ENCODE measurements around a stretch of chr12.

GRCh38 chr12:121048414-121048828, 9.4 kb upstream of the OASL start:
- RAMPAGE, long total RNA, result no peak
- RRBS, result no CpG with 5 or more reads among the region's 7 CpGs

- RAMPAGE, long total RNA, result no peak
- RRBS, result no CpG with 5 or more reads among the region's 6 CpGs
These were observed 9.3 kb downstream of the P2RX4 start for GRCh38 chr12:121219172-121219623.

DNA sequence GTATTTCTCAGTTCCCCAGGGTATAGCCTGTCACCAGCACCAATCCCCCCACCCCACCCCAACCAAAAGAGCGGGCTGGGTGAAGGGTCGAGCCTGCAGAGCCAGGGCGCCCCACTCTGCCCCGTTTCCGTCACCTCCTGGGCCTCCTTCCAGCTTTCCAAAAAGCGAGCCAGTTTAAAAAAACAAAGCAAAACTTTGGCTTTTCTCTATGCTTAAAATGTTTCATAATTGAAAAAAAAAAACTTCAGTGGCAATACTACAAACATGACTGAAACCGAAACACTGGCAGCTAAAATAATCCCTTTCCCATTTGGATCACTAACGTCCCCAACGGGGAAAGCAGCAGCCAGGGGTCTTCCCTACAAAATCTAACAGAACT, 7.5 kb downstream of the CAMKK2 start:
- RAMPAGE, long total RNA, result no peak
- RRBS, result no CpG with 5 or more reads among the region's 9 CpGs

DNA sequence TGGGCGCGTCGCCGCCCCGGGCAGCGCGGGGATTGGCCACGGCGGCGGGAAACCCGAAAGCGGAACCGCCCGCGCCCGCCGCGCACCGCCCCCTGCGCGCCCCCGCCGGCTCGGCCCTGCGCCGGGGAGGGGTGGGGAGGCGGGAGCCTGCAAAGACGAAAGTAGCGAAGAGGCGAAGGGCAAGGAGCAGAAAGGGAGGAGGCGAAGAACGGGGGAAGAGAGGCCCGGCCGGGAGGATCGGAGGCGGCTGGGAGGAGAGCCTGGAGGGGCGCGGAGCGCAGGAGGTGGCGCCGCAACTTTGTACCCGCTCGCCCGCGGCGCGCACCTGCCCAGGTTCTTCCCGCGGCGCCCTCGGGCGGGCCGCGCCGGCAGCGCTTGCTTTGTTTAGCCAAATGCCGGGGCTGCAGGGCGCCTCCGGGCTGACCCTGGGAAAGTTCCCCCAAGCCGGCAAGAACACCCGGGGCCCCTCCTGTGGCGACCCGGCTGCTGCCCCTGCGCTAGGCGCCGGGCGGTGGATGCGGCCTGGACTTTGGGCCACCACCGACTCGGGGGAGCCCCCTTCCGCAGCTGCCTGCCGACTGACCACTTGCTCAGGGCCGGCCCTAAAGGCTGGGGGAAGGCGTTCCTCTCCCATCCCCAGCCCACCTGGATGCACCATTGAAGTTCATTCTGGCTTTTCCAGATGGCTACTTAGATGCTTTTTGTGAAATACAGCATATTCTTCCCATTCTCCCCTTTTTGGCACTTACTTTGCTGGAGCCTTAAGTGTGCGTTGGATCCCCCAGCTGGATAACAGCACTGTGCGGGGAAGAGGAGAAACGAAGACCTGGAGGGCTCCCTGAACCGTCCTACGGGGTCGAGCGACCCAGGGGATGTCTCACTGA, 523 bp upstream of the CAMKK2 start:
- RAMPAGE, long total RNA, result no peak
- RRBS, result 2% methylated on average over 23 of the region's 81 CpGs

DNA sequence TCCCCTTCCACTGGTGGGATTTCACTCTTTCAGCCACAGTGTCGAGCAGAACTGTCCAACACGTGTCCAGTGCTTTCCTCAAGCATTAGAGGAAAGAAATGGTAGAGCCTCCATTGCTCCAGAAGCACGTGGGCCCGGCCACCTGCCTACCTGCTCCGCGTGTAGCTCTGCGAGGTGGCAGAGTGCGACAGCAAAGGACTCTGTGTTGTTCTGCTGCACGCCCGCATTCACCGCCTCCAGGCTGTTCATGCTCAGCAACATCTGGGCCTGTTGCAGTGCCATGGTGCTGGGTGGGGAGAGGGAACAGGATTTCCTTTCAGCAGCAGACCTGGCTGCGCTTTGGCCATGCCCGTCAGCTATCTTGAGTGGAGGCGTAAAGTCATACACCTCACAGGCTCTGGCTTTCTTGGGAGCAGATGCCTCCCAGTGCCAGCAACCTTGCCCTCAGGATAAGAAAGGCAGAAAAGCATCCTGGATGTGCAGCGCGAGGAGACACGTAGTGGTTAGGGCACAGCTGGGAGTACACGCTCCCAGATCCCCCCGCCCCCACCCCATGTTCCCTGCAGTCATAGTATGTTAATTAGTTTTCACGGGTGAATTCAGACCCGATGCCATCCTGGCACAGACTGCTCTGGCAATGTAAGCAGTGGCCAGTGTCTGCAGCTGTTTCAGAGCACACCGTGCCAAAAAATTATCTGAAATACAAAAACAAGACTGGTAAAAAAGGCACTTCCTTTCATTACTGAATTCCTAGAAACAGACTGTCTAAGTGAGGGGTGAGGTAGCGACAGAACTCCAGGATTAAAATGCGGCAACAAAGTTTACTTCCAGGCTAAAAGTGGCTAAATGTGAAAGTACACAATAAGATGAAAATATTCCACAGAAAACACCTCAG, 25.0 kb downstream of the ANAPC5 start:
- RAMPAGE, long total RNA, result no peak
- RRBS, result no CpG with 5 or more reads among the region's 24 CpGs

DNA sequence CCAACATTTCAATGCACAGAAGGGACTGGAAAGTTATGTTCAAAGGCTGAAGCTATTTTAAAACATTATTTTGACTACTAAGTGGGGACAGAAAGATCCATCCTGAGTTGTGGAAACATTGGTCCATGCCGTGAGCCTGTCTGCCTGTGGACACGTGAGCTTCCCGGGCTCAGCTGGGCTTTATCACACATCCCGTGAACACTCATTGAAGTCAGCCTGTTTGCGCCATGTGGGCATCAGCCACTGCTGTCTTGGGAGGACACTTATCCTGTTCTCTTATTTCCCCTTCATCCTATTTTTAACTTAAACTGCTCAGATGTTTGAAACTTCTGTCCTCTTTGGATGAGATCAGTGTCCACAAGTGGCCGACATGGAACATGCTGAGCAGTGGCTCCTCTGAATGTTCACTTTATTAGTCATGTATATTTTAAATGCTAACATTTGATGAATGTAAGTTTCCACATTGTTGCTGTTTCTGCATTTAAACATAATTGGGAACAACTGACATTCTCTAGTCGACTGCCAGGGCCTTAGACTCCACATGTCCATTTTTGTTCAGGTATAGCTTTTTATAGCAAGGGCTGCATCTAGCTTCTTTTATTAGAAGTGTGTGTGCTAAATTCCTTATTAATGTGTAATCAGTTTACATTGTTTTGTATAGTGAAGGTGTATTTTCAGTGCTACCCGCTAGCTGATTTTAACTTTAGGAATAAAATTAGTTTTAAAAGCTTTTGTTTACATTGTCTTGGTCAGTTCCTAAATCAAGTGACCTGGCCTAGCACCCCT, 23.9 kb downstream of the RNF34 start:
- RAMPAGE, long total RNA, result no peak
- RRBS, result no CpG with 5 or more reads among the region's 8 CpGs

DNA sequence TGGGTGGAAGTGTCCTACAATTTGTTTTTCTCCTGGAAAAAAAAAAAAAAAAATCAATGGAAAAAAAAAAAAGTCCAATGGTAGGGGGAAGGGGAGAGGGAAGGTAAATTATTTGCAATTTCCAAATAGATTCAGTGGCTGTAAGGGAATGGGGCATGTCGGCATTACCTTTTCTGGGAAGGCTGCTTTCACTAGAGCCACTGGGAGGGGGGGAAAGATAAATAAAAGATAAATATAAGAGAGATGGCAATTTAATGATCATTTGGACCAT, 64.1 kb downstream of the KDM2B start:
- RAMPAGE, long total RNA, result no peak
- RRBS, result no CpG with 5 or more reads among the region's 1 CpG

- RAMPAGE, long total RNA, result no peak
- RRBS, result no CpG with 5 or more reads among the region's 1 CpG
These were observed 49.5 kb downstream of the KDM2B start for GRCh38 chr12:121531406-121531738.

DNA sequence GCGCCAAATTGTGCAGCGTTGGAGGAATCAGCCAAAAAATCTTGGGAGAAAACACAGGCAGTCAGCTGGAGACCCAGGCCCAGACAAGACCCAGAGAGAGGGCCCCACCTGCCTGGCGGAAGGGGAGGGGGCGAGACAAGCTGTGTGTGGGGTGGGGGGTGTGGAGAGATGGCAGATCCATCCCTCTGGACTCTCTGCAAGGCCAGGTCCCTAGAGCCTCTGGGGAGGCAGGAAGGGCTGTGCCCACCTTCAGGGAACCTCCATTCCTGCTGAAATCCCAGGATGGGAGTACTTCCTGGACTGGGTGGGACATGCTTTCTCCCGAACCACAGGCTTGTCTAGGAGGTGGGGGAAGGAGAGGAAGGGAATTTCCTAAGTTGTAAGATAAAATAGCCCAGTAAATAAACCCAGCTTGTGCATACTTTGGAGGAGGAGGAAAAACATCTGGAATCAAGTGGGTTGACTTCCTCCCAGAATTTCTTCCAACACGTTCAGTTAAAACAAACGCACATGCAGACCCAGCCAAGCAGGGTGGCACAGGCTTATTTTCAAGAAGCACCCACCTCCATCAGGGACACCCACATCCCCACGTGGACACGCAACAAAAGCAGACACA, 47.8 kb downstream of the KDM2B start:
- RAMPAGE, long total RNA, result no peak
- RRBS, result no CpG with 5 or more reads among the region's 9 CpGs

GRCh38 chr12:121590369-121590510, 9.4 kb upstream of the KDM2B start:
- RAMPAGE, long total RNA, result no peak
- RRBS, result no CpG with 5 or more reads among the region's 2 CpGs

DNA sequence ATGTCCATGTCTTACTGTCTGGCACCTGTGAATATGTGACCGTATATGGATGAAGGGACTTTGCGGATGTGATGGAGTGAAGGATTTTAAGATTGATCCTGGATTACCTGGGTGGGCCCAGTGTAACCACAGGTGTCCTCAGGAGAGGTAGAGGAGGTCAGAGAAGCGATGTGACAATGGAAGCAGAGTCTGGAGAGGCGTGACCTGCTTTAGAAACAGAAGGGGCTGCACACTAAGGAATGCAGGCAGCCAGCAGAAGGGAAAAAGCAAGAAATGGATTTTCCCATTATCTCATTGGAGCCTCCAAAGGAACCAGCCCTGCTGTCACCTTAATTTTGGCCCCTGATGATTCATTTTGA, 27.8 kb upstream of the KDM2B start:
- RAMPAGE, long total RNA, result no peak
- RRBS, result no CpG with 5 or more reads among the region's 4 CpGs

DNA sequence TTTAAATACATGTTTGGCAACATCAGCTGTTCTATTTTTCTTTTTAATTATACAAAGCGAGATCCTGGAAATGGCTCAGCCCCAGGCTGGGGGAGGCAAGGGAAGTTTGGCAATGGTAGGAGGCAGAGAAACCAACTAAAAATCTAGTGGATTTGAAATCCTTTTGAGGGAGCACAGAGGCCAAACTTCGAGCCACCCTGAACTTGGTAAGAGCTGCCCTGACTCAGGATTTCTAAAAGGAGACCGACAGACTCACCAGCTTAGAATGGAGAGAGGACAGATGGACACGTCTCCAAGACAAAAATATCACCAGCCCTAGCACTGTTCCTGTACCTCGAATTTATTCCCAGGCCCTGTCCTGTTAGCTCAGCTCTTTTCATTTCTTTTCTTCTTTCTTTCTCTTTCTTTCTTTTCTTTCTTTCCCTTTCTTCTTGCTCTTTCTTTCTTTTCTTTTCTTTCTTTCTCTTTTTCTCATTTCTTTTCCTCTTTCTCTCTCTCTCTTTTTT, 29.7 kb upstream of the KDM2B start:
- RAMPAGE, long total RNA, result no peak
- RRBS, result no CpG with 5 or more reads among the region's 5 CpGs

- RAMPAGE, long total RNA, result no peak
- RRBS, result no CpG with 5 or more reads among the region's 12 CpGs
These were observed 36.7 kb downstream of the MORN3 start for GRCh38 chr12:121632591-121633283.

- RAMPAGE, long total RNA, result no peak
- RRBS, result no CpG with 5 or more reads among the region's 41 CpGs
These were observed 17.7 kb downstream of the RHOF start for GRCh38 chr12:121775380-121776542.

DNA sequence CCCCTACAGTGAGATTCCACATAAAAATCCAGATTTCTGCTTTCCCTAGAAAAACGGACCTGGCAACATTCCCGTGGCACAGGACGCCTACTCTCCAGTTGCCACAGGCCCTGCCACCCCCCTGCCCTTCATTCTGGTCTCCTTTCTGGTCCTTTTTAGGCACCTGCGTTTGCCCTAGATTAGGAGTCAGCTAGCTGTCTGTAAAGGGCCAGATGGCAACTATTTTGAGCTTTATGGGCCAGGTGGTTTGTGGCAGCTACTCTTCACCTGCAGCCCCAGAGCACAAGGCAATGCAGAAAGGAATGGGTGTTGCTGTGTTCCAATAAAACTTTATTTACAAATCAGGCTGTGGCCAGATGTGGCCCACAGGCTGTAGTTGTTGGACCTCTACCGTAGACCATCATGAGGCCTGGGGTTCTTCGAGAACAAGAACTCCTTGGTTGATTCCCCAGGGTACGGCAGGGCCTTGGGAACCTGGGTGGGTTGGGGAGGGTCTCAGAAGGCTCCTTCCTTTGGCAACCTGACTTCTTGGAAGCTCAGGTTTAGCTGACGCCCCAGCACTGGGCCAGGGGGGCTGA, 16.0 kb downstream of the RHOF start:
- RAMPAGE, long total RNA, result no peak
- RRBS, result no CpG with 5 or more reads among the region's 8 CpGs

DNA sequence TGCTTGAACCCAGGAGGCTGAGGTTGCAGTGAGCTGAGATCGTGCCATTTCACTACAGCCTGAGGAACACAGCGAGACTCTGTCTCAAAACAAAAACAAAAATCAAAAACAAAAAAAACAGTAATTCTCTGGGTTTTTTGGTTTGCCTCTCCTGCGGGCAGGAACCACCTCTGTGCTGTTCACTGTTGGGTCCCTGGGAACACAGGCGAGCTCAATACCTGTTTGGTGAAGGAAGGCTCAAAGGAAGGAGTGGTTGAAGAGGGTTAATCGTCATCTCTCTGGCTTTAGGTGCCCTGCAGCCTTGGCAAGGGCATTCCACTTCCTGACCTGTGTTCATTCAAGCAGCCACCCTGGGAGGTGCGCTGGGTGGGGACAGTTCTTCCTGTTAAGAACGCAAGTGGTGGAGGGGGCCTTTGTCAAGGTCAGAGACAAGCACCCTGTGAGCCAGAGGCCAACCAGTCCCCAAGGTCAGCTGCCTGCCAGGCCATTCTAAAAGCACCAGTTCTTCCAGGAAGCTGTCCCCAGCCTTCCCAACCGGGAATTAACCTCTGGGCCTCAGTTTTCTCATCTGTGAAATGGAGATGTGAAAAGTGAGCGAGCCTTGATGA, 6.4 kb downstream of the RHOF start:
- RAMPAGE, long total RNA, result no peak
- RRBS, result no CpG with 5 or more reads among the region's 9 CpGs

DNA sequence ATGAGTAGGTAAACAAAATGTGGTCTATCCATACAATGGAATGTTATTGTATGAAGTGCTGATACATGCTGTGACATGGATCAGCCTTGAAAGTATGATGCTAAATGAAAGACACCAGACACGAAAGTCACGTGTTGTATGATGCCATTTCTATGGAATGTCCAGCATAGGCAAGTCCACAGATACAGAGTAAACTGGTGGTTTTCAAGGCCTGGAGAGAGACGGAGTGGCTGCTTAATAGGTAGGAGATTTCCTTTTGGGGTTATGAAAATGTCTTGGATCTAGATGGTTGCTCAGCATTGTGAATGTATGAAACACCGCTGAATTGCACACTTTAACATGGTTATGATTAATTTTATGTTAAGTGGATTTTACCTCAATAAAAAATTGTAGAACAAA, 31.7 kb downstream of the CFAP251 start:
- RAMPAGE, long total RNA, result no peak
- RRBS, result no CpG with 5 or more reads among the region's 4 CpGs

- RAMPAGE, long total RNA, result no peak
- RRBS, result no CpG with 5 or more reads among the region's 15 CpGs
These were observed 29.5 kb upstream of the BCL7A start for GRCh38 chr12:121992056-121992639.

DNA sequence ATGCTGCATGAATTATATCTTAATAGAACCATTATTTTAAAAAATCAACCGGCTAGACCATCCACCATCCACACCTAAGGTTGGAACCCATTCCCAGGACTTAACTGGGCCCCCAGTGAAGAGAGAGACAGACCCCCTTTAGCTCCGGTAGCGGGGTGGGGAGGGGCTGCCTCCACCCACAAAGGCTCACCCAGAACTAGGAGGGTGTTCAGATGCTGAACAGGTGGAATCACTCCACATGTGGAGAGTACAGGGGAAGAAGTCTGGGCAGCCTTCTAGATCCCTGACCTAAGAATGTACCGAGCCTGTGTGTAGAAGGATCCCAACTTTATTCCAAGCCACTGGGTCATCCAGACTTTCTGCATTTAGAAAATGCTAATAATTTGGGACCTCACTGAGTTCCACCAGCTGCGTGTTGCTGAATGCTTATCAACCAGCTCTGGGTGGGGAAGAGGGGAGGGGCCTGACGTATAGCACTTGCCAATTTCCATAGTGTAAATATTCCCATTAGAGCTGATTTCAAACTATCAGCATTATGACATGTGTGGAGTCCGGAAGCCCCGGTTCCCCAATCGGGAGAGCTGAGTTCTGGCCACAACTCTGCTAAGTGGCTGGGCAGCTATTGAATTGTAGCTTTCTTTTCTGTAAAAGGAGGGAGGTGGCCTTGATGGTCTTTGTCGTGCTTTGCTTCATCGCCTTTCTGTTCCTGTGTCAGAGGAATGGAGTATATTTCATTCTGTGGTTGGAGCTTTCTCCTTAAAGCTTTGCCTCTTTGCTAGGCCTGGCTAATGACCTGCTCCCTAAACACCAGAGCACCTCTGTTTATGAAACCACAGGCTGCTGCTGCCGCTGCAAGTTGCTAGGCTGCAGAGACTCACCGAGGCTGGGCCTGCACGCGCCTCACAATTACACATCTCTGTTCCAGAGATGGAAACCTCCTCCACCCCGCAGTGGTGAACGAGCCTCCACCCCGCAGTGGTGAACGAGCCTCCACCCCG, 7.9 kb upstream of the BCL7A start:
- RAMPAGE, long total RNA, result no peak
- RRBS, result 85% methylated on average over 2 of the region's 20 CpGs

GRCh38 chr12:122097901-122098827, 19.6 kb downstream of the MLXIP start:
- RAMPAGE, long total RNA, result no peak
- RRBS, result no CpG with 5 or more reads among the region's 13 CpGs

Data from cardiac muscle cell (in vitro differentiated cells and primary cell).